ENCODE measurements around the genes TCIRG1 and TESMIN.

DNA sequence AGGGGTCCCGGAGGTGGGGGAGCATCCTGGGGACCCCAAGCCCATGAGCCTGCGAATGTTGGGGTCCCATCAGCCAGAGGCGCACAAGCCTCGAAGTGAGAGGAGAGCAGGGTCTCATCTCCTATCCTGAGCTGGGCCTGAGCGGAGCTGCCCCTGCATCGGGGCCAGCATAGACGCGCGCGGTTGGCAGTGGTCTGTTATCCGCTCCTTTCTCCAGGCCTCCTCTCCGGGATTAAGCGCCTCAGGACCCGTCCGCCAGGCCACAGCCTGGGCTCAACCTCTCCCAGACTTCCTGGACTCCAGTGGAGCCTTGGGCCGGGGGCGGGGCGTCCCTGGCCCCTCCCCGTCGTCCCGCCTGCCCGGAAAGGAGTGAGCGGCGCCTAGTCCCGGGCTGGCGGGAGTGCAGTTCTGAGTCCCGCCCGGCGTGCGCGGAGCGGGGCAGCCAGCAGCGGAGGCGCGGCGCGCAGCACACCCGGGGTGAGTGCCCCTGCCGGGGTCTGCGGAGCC is at the start of gene TCIRG1:
Gene TCIRG1 (plus strand): TSS at position 383 of the 507 bp plus-strand sequence.
- PRO-cap, 3 experiments: peak in 3 of 3 experiments; most common plus-strand start position 411 of the sequence (in 3); most common minus-strand start position 275 of the sequence (in 3)
- RAMPAGE, long total RNA: no peak
- RRBS, 2 experiments: 3 to 4% methylated on average over 24 of the region's 40 CpGs

DNA sequence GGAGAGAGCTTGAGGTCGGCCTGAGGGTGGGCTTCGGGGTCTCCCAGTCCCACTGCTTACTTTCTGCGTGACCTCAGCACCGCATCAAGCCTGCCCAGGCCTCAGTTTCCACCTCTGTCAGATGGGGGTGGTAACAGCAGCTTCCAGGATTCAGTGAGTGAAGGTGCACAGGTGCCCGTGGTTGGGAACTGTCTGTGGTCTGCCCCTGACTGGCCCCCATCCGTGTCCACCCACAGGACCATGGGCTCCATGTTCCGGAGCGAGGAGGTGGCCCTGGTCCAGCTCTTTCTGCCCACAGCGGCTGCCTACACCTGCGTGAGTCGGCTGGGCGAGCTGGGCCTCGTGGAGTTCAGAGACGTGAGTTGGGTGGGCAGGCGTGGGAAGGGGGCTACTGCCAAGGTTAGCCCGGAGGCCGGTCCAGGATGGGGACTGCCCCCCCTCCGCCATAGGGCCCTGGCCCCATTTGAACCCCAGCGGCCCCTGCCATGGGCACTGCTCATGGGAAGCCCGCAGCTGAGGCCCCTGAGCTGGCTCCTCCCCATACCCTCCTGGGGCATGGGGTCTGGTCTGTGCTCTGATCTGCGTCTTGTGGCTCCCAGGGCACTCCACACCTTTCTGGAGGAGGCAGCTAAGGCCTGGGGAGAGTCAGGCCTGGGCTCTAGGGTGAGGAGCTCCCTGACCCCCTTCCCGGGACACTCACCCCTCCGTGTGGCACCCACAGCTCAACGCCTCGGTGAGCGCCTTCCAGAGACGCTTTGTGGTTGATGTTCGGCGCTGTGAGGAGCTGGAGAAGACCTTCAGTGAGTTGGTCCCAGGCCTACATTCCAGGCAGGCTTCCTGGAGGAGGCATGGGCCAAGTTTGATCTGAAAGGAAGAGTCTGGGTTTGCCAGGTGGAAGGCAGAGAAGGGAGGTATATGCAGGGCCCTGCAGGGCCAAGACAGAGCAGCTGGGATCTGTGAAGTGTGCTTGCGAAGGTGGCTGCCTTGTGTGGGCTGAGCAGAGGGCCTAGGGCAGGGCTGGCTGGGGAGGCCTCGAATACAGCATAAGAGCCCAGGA is 2.5 kb downstream of the TCIRG1 start:
- PRO-cap, 3 experiments: no peak in any of the 3 experiments
- RAMPAGE, long total RNA: no peak
- RRBS, 2 experiments: no CpG with 5 or more reads among the region's 31 CpGs

GRCh38 chr11:68065610-68066098 is 26.8 kb downstream of the TCIRG1 start:
- PRO-cap, 3 experiments: no peak in any of the 3 experiments
- RAMPAGE, long total RNA: no peak
- RRBS, 2 experiments: no CpG with 5 or more reads among the region's 6 CpGs

DNA sequence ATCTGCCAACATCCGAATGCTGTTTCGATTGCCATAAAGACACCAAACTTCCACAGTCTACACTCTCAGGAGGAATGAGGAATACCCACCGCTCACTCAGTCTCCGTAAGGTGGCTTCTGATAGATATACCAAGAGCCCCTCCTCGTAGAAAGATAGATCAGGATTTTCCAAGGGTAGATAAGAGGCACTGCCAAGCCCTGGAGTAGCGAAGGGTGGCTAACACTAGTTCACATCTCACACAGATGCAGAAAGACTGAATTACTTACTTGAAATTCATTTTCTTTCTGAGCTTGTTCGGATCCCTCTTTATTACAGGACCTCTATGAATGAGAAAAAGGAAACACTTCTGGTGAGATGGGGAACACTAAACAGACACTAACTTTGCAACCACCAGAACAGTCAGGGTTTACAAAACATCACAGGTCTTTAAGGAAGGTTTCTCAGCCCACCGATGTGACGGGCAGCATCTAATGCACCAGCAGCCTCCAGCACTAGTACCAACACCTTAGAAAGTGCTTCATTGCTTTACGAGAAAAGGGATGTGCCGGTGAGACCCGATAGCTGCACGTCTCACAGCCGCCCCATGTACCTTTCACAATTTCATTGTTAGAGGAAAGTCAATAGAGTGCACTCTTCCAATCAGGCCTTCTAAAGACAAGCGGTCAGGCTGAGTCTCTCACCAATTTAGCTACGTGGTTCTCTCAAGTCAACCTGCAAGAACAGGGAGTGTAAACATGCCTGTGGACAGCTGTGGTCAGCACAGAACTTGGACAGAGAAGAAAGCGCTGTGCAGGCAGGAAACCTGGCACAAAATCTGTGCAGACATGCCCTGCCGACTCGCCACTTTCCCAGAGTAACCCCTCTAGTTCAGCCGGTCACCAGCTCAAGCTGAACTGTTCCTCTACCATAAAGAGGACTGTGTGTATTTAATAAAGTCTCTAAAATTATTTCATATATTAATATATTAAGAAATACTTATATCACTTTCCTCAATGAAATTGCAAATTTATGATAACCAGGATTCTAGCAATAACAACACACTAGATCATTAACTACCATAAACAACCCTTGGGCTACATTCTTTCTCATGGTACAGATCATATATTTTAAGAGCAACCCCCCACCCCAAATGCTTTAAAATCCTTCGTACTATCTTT is 39.7 kb downstream of the CHKA start:
- PRO-cap, 3 experiments: no peak in any of the 3 experiments
- RAMPAGE, long total RNA: no peak
- RRBS, 2 experiments: no CpG with 5 or more reads among the region's 21 CpGs

- PRO-cap, 3 experiments: no peak in any of the 3 experiments
- RAMPAGE, long total RNA: no peak
- RRBS, 2 experiments: no CpG with 5 or more reads among the region's 9 CpGs
Observed at GRCh38 chr11:68168608-68169216, 44.4 kb downstream of the KMT5B start.

GRCh38 chr11:68216017-68217100 is 3.3 kb upstream of the KMT5B start:
- PRO-cap, 3 experiments: peak in 2 of 3 experiments; most common plus-strand start chr11:68216292 (in 1); most common minus-strand start chr11:68216491 (in 2)
- RAMPAGE, long total RNA: no peak
- RRBS, 2 experiments: 19 to 23% methylated on average over 8 of the region's 27 CpGs

DNA sequence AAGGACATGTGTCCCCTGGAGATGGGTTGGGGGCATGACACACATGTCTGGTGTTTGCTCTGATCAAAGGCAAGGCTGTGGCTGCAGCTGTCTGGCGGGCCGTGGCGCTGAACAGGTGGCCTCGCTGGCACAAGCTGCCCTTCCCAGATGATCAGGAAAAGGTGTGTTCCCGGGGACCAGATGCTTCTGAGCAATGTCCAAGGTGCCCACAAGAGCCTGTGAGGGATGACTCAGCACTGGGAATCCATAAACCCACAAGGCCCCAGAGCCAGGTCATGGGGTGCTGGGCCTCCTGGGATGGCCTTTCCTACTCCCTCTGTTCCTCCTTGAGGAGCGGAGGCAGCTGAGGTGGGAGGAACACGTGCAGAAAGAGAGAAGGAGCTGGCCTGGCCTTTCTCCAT is 9.7 kb upstream of the LRP5 start:
- PRO-cap, 3 experiments: no peak in any of the 3 experiments
- RAMPAGE, long total RNA: no peak
- RRBS, 2 experiments: no CpG with 5 or more reads among the region's 7 CpGs

- PRO-cap, 3 experiments: no peak in any of the 3 experiments
- RAMPAGE, long total RNA: no peak
- RRBS, 2 experiments: 85 to 88% methylated on average over 4 to 5 of the region's 46 CpGs
Observed at GRCh38 chr11:68448430-68449522, 11.8 kb upstream of the PPP6R3 start.

GRCh38 chr11:68463709-68463953 is 3.1 kb downstream of the PPP6R3 start:
- PRO-cap, 3 experiments: no peak in any of the 3 experiments
- RAMPAGE, long total RNA: no peak

GRCh38 chr11:68481164-68481787 is 20.7 kb downstream of the PPP6R3 start:
- PRO-cap, 3 experiments: no peak in any of the 3 experiments
- RAMPAGE, long total RNA: no peak
- RRBS, 2 experiments: no CpG with 5 or more reads among the region's 4 CpGs

DNA sequence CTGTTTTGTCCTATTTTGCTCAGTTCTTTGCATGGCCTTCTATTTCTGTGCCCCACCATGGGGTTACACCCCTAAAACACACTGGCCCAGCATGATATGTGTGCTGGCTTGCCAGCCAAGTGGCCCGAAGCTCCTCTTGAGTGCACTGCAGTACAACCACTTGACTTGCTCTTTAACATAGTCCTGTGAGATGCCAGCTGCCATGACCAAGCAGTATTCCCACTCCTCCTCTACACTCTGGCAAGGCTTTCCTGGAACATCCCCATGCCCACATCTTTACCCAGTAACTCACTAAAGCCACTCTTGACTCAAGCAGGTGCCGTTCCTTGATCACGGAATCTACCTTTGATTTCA is 102.9 kb upstream of the GAL start:
- PRO-cap, 3 experiments: peak in 2 of 3 experiments; most common plus-strand start position 233 of the sequence (in 1); most common minus-strand start position 147 of the sequence (in 2)
- RAMPAGE, long total RNA: no peak
- RRBS, 2 experiments: no CpG with 5 or more reads among the region's 3 CpGs

GRCh38 chr11:68750846-68751898 is at the start of gene TESMIN:
Gene TESMIN, minus strand, starts transcription at chr11:68751520.
- PRO-cap, 3 experiments: no peak in any of the 3 experiments
- RAMPAGE, long total RNA: no peak
- RRBS, 2 experiments: 3% methylated on average over 20 to 22 of the region's 77 CpGs

DNA sequence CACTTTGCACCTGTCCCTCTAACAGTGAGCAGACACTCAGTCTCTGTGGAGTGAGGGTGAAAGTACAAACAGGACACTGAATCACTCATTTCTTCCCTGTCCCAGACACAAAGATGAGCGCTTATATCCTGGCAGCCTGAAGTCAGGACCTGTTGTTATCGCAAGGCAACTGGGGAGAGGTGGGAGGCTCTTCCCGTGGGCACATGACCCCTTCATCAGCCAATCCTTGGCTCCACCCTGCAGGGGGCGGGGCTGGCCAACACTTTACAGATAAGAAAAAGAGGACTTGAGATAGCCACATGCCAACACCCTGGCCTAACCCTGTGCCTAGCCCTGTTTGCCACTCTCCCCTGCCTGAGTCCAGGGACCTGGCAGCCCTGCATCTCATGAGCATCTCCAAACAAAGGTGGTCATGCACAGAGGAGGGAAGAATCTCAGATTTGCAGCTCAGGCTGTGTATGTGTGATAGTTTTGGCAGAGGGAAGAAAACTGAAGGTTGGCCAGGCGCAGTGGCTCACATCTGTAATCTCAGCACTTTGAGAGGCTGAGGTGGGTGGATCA is 29.6 kb upstream of the TESMIN start:
- PRO-cap, 3 experiments: no peak in any of the 3 experiments
- RAMPAGE, long total RNA: no peak
- RRBS, 2 experiments: no CpG with 5 or more reads among the region's 5 CpGs

DNA sequence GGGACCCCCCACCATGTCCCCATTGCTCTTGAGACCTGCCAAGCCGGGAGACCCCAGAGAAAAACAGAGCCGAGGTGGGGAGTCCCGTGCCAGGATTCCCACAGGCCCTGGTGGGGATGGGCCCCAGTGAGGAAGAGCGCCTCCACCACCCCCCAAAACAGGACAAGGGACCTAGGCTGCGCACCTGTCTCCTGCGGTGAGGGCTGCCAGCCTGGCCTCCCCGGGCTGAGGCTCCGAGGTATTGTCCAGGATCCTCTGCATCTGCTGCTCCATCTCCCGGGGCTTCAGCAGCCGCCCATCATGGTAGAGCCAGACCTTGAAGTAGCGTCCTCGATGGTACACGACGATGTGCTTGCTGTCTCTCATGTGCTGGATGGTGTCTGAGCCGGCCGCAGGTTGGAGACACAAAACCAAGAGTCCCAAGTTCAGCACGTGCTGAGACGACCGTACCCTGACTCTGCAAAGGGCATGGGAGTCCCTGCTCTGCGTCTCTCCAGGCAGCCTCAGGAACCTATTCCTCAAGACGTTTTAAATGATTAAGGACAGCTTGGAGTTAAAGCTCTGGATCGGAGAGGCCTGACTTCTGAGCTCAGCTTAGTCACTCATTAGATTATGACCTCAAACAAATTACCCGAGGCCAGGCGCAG is 33.4 kb upstream of the TESMIN start:
- PRO-cap, 3 experiments: no peak in any of the 3 experiments
- RAMPAGE, long total RNA: no peak
- RRBS, 2 experiments: 89 to 91% methylated on average over 3 to 4 of the region's 24 CpGs

GRCh38 chr11:68928608-68928875 is 24.9 kb downstream of the IGHMBP2 start:
- PRO-cap, 3 experiments: no peak in any of the 3 experiments
- RAMPAGE, long total RNA: no peak
- RRBS, 2 experiments: no CpG with 5 or more reads among the region's 5 CpGs

DNA sequence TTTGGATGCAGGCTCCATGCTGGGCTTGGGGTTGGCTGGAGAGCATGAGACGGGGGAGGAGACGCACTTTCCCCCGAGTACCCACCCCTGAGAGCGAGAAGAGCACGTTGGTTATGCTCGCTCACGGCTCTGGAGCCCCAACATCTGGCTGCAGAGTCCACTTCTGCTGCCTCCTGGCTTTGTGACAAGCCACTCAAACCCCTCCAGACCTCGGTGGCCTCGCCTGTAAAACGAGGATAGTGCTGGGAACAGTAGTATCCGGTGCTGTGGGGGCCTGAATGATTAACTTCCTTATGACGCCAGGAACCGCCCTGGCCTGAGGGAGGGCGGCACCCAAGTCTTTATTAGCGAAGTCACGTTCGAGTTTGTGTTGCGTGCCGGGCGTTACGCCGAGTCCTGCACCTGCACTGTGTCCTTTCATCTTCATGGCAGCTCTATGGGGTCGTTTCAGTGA is 25.6 kb downstream of the MRGPRD start:
- PRO-cap, 3 experiments: no peak in any of the 3 experiments
- RAMPAGE, long total RNA: no peak
- RRBS, 2 experiments: 10 to 11% methylated on average over 6 to 9 of the region's 23 CpGs

DNA sequence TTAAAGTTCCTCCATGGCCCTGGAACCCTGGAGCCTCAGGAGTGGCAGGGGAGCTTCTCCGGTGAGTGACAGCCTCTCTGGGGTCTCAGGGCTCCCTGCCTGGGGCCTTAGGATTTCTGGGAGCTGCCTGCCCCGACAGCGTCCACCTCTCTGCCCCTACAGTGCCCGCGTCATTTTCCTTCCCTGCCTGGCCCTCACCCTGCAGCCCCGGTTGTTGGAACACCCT is 304 bp downstream of the MRGPRF start:
- PRO-cap, 3 experiments: no peak in any of the 3 experiments
- RAMPAGE, long total RNA: no peak
- RRBS, 2 experiments: 0% methylated on average over 1 to 2 of the region's 6 CpGs

DNA sequence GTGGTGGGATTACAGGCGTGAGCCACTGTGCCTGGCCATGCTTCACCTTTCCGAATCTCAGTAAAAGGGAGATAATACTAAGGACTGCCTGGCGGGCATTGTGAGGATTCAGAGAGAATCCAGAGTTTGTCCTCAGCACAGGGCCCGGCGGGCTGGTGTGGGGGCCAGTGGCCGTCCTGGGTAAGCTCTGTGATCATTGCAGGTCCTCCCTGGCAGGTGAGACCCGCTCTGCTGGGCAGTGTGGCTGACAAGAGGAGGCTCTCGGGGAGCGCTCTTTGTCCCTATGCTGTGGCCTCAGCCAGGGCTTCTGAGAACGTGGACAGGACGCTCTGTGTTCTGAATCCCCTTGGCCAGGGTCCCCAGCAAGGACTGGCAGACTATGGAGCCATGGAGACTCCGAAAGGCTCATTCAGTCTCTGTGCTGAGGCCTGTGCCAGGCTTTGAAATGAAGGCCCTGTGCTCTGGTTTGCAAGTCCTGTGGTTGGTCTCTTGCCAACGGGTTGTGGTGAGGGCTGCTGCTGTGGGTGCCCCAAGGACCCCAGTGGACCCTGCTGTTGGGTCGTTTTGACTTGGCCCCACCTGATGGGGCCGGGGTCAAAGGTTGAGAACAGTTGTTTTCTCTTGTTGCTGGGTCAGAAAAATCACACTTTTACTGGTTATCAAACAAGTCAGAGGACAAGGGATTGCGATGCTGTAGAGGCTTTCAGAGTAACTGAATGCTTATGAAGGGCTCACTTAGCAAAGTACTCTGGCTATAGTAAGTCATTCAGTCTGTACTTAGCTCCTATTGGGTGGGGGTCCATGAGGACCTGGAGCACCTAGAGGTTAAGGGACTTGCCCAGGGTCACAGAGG is 2.1 kb downstream of the TPCN2 start:
- PRO-cap, 3 experiments: no peak in any of the 3 experiments
- RAMPAGE, long total RNA: no peak
- RRBS, 2 experiments: no CpG with 5 or more reads among the region's 16 CpGs

- PRO-cap, 3 experiments: no peak in any of the 3 experiments
- RAMPAGE, long total RNA: no peak
- RRBS, 2 experiments: no CpG with 5 or more reads among the region's 2 CpGs
Observed at GRCh38 chr11:69138280-69138624, 17.5 kb upstream of the SMIM38 start.

DNA sequence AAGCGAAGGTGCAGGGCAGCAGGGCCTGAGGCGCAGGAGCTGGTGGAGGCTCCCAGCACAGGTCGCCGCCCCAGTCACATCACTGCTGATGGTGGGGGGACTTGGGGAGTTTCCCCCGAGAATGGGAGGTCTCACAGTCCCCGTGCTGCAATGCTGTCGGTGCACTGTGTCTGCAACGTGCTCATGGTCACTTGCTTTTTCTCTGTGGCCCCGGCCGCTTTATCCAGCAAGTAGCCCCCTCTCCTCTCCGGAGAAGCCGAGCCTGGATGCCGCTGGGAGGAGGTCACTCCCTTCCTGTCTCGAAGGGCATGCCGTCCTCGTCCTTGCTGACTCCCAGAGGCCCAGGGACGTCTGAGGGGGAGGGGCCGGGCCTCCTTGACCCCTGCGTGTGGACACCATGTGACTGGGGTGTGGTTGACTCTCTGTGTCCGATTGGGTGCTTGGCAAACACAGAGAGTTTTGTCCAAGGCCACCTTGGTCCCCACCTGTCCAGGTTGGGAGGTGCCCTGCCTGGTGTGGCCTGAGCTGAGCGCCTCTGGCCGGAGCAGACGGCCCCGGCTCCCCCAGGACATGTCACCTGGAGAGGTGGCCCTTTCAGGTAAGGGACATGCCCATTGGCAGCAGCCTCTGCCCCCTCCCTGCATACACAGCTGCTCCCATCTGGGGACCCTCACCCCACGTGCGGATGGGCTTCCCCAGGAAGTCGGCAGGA is 489 bp upstream of the SMIM38 start:
- PRO-cap, 3 experiments: no peak in any of the 3 experiments
- RAMPAGE, long total RNA: no peak
- RRBS, 2 experiments: 43 to 74% methylated on average over 4 of the region's 27 CpGs